Pericardium fibroblast (primary cell): ENCODE measurements around the genes AKAP7, TAAR5 and EYA4.

GRCh38 chr6:130981321-130981860 is 81.7 kb downstream of the EPB41L2 start:
- RAMPAGE, long total RNA = no peak

DNA sequence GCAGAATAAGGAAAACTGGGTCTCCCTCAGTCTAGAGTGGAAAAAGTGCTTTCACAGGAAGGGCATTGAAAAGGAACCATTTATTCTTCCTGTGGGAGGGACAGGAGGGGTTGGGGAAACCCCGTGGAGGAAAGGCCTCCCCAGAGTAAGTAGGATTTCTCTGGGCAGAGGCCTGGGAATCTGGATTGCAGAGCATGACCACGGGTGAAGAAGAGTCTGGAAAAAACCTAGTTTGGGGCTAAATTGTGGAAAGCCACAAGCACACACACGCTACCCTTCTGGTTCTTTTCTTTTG is 546 bp upstream of the EPB41L2 start:
- RAMPAGE, long total RNA = no peak

- RAMPAGE, long total RNA = start-site peak on the plus strand at chr6:131135701-131135740, 12 and 34 reads in 2 replicates
Measured at GRCh38 chr6:131134833-131136141, at the start of gene AKAP7. AKAP7 (plus strand) TSS chr6:131135467.

GRCh38 chr6:131325490-131326031 is 190.3 kb downstream of the AKAP7 start:
- RAMPAGE, long total RNA = no peak

- RAMPAGE, long total RNA = no peak
Measured at GRCh38 chr6:131575785-131576302, 2.8 kb downstream of the ARG1 start.

DNA sequence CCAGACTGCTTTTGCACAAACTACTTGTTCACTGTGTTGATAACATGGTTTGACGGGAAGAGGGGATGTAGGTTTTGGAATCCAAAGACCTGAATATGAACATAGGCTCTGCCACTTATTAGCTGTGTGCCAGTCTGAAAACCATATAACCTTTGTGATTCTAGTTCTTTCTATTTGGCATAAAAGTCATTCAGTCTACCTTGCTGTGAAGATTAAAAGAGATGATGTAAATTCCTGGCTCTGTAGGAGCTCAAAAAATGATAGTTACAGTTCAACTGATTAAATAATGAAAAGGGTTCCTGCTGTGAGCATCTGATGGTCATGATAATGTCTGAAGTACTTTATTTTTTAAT is 3.3 kb downstream of the ARG1 start:
- RAMPAGE, long total RNA = no peak

GRCh38 chr6:131844144-131844843 is 36.5 kb downstream of the ENPP1 start:
- RAMPAGE, long total RNA = no peak

GRCh38 chr6:131849725-131850225 is 42.0 kb downstream of the ENPP1 start:
- RAMPAGE, long total RNA = no peak

- RAMPAGE, long total RNA = no peak
Measured at GRCh38 chr6:132019799-132020907, 69.0 kb upstream of the CCN2 start.

DNA sequence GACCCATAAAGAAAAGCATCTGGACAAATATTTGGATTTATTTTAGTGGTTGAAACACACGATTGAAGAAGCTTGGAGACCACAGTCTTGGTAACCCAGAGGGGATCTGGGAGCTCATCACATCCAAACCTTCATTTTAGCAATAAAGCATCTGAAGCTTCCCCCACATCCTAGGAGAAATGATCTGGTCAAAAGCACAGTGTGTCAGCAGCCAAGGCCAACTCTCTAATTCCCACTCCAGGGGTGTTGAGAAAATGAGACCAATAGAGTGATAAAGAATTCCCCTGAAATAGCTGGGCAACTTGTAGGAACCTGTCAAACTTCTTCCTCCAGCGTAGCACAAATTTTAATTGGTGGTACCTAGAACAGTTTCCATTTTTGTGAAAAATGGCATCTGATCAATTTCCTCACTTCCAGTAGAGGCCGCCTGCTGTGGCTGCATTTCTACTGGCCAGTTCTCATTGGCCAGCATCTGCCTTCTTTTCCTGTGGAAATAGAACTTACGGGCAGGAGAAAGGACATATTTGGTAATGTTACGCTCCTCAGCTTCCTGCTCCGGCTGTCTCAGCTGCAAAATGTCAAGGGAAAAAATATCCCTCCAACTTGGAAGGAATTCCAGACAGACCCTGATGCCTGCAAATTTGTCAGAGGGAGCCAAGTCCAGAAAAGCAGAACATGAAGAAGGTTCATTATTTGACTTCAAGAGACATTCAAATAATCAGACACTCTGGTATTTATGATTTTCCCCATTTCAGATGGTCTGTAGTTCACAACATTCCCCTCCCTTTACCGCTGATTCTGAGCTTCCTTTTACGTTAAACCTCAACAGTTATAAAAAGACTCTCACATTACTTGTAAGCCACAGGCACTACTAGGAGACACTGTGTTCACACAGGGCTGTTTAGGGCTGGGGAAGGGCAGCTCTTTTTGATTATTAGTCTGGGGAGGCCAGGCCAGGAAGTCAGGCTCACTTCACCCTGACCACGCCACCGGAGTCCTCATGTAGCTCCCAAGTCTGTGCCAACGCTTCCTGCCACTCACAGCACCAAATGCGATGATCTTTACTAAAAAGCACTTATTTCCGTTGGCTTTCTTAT is 179.4 kb upstream of the CCN2 start:
- RAMPAGE, long total RNA = no peak

DNA sequence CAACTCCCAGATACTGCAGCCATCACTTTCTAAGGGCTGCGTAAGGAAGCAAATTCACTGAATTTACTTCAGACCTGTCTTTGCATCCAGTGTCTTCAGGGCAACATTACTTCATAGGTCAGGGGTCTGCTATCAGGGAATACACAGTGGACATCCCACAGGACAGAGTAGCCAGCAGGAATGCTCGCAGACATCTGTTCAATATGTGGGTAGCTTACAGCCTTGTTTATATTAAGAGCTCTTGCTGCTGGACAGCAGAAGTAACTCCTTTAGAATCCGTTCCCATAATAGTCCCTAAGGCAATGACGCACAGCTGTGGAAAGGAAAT is 198.8 kb downstream of the MOXD1 start:
- RAMPAGE, long total RNA = no peak

- RAMPAGE, long total RNA = no peak
Measured at GRCh38 chr6:132400489-132401159, 651 bp downstream of the MOXD1 start.

GRCh38 chr6:132589551-132589922 is at the start of gene TAAR5:
TAAR5 (minus strand) TSS chr6:132589741.
- RAMPAGE, long total RNA = no peak

- RAMPAGE, long total RNA = no peak
Measured at GRCh38 chr6:132598623-132598934, 9.0 kb upstream of the TAAR5 start.

- RAMPAGE, long total RNA = no peak
Measured at GRCh38 chr6:132614385-132614986, 9.6 kb downstream of the TAAR2 start.

DNA sequence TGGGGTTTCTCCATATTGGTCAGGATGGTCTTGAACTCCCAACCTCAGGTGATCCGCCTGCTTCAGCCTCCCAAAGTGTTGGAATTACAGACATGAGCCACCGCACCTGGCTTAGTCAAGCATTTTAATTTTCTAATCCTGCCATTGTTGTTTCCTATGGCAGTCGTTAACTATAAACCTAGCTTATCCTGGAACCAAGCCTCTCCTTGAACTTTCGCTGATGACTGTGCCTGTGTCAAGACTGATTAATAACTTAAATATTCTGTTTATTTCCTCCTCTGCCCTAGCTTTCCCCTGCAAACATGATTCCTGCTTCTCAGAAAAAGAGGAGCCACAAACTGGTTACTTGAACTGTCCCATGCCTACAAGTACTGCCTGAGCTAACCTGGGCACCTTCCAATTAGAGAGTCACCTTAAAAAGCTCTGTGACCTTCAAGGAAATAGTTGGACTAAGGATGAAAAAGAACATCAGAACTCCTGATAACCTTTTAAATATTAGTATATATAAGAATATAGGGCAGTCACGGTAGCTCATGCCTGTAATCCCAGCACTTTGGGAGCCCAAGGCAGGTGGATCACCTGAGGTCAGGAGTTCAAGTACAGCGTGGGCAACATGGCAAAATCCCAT is 1.4 kb downstream of the VNN1 start:
- RAMPAGE, long total RNA = no peak

DNA sequence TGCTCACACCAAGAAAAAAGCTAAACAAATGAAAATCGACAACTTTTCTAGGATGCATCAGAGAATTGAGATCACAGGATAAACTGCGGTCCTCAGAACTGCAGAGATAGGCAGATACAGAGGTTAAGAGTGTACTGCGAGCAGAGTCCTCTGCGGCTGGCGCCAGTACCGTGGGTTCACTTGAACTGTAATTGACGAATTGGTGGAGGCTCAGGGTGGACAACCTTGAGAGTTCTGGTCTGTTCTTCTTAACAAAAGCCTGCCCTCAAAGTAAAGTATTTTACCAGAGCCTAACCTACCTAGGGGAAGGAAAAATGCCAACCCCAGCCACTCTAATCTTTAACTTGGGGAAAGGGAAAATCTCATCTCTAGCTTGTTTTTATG is 2.4 kb upstream of the VNN1 start:
- RAMPAGE, long total RNA = no peak

DNA sequence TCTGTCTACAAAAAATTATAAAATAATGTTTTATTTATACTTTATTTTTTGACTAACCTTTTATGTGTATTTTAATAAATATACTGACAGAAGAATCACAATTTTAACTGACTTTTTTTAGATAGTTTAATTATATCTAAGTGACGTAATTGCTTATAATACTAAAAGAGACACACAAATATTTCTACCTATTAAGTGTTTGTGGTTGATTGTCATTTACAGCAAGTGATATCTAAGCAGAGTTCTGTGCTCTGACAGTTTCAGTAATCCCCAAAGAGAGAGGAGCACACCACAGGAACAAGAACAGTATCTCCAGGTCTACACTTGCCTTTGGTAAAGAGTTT is 183.1 kb upstream of the EYA4 start:
- RAMPAGE, long total RNA = no peak

GRCh38 chr6:133240444-133241533 is at the start of gene EYA4:
EYA4 (plus strand) TSS chr6:133241357.
- RAMPAGE, long total RNA = no peak

DNA sequence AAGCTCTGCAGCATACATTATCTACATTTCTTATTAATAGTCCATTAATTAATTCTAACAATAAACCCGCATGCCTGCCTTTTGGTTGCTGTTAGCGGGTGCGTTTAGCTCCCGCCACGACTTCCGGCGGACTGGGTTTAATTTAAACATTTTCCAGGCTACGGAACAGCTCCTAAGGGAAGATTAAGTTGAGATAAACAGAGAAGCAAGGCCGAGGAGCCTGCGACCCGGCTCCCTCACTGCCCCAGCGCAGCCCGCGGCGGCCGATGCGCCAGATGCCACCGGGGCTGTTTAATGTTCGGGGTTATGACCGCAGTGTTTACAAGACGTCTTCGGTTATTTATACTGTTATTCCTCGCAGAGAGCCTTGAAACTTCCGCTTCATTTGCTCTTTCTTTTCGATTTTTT is 3.8 kb downstream of the TCF21 start:
- RAMPAGE, long total RNA = no peak